Metastatic Pancreatic Carcinoma in the Ovary (tissue), 1 donor: ENCODE measurements around a stretch of chrX.

GRCh38 chrX:153744832-153745356 is 19.2 kb upstream of the PLXNB3 start:
- PRO-cap = no peak

- PRO-cap = no peak
Observed at GRCh38 chrX:153908972-153909512, 4.6 kb downstream of the AVPR2 start.

DNA sequence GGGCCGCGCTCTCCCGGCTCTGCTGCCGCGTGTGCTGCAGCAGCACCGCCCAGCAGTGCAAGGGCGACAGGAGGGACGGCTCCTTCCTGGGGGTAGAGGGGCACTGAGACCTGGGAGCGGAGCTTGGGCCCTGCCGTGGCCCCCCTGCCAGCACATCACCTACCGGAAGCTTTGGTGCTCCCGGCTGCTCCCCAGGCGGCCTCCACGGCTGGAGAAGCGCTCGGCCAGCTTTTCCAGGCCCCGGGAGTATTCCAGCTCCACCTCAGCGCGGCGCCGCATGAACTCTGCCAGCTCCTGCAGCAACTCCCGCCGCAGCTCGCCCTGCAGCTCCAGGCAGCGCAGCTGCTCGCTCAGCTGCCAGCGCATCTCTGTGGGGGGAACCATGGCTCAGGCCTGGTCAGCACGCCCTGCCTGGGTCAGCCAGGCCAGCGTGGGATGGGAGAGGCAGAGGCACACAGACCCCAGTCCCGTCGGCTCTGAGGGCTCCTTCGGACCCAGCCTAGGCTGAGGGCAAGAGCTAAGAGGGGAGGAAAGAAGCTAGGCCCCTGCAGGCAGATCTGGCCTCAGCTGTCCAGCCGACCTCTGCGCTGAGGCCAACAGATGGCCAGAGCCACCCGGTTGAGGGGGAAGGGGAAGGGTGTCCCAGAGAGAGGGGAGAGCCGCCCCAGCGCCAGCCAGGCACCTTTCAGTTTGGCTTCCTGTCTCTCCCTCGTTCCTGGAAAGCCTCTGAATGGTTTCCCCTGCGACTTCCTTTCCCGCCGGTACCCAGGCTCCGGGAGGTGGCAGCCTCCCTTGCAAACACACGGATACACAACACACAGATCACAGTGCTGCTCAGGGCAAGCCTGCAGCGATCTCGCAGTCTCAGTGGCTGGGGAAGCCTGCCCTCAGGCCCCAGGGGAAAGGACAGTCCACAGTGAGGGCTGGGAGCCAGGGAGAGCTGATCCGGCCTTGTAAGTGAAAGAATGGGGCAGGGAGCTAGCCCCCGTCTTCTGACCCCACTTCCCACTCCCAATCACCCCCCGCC is 4.3 kb downstream of the ARHGAP4 start:
- PRO-cap = no peak

DNA sequence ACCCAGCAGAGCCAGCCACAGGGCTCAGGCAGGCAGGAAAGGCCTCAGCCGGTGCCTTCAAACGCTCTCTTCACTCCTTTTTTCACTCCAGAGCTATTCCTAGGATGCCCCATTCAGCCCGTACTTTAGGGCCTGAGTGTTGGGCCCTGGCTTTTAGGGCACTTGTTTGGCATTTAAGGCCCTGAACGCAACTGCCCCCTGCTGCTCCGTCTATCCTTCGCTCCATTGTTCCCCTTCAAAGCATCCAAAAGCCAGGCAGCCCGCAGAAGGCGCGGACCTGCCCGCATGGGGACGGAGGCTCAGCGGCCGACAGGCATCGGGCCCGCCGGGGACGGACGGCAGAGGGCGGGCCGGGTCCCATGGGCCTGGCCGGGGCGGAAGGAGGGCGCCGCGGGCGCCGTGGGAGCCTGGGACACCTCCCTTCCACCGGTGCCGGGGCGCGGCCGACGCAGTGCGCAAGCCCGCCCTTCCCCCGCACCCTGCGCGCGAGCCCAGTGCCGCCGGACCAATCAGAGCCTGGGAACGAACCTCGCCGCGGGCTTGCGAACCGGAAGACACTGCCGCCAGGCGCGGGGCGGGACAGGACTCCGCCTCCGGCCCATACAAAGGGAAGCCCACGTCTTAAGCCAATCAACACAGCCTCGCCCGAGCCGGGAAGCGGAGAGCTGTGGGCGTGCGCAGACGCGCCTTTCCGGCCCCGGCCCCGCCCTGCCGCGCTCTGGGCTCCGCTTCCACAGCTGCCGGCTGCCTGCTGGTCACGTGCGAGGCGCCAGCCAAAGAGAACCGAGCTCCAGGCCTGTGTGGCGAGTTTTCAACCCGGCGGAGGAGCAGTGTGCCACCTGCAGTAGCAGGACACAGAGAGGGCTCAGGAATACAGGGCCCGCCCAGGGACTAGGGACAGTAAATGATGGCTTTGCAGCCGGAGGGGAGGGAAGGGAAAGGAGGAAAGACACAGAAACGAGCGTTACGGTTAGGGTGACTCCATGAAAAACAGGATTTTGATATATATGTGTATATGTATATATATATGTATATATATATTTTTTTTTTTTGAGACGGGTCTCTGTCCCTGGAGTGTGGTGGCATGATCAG is 2.1 kb upstream of the ARHGAP4 start:
- PRO-cap = bidirectional peak, plus-strand start at position 806 of the sequence, minus-strand start at position 453 of the sequence

- PRO-cap = no peak
Observed at GRCh38 chrX:153931625-153932337, 3.1 kb downstream of the NAA10 start.

- PRO-cap = no peak
Observed at GRCh38 chrX:153954113-153954775, 9.8 kb upstream of the RENBP start.

DNA sequence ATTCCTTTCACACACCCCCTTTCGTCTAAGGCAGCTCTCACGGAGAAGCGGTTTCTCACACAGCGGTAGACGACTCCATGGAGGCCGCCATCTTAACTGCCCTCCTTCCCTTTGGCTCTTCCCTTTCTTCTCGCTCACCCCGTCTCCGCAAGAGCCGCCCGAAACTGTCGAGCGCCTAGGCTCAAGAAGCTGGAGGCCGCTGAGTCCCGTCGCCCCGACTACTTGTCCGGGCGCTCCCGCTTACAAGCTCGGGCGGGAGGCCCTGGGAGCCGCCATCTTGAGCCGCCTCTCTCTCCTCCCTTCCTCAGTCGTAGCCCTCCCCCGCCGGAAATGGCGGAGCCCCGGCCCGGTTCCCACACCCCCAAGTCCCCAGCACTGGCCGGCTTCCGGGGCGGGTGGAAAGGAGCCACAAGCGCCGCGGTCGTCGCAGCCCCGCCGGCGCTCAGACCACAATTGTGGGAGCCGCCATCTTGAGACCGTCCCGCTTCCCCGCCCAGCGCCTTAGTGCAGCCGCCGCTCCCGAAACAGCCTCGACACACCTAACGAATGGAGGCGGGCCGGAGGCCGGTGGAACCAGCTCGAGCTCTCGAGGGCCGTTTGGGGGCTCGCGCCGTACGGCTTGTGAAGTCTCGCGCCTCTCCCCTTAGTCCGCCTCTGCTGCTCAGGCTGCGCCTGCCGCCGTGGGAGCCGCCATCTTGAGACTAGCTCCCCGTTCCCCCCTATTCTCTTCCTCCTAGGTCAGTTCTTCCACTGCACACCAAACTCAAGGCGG is 535 bp downstream of the HCFC1 start:
- PRO-cap = bidirectional peak, plus-strand start at position 382 of the sequence, minus-strand start at position 306 of the sequence; unidirectional peak, minus-strand start at position 703 of the sequence

DNA sequence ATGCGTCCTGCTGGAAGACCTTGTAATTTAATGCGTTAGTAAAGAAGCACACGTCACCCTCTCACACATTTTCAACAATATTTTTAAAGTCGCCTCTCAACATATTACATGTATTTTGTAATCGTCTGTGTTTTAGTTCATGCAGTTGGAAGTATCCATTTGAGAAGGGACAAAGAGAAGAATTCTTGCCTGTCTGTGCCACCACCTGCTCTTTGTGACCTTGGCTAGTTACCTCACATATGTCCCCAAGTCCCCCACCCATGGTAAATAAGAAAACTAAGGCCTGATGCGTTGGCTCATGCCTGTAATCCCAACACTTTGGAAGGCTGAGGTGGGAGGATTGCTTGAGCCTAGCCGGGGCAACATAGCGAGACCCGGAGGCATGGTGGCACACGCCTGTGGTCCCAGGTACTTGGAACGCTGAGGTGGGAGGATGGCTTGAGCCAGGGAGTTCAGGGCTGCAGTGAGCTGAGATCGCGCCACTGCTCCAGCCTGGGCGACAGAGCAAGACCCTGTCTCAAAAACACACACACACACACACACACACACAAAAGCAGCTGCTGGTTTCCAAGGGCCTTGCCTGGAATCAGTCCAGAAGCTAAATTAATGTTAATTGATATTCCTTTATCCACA is 724 bp downstream of the TMEM187 start:
- PRO-cap = no peak

DNA sequence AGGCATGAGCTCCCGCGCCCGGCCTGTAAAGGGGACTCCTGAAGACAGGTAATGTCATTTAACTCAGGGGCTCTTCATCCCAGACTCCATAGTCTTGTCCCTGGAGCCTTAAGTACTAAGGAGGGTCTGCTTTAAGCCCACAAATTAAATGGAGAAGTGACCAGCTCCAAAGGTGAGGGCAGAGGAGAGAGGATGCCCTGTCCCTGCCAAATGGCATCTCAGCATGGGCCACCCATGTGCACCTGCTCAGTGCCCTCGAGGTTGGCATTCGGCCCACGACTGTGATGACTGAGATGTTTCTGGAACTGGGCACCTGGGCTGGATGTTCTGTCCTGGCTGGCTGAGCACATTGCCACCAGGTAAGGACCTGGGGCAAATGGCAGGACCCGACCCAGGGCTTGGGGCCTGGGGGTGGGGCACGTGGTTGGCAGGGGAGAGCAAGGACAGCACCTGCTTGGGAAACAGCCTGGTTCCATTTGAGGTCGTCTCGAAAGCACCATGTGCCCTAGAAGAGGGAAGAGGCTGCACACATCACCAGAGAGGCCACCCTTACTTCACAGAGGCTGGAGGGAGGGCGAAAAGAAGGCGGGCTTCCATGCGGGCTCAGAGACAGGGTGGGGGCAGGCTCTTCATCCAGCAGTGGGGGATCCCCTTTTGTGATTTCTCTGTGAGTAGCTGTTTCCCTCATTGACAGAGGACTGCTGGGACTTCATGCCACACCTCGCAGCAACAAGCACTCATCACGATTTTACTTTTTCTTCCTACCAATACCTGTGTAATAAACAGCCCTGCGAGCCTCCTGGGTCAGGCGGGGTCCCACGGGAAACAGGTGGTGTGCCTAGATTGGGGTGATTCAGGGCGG is 11.8 kb downstream of the TMEM187 start:
- PRO-cap = no peak

DNA sequence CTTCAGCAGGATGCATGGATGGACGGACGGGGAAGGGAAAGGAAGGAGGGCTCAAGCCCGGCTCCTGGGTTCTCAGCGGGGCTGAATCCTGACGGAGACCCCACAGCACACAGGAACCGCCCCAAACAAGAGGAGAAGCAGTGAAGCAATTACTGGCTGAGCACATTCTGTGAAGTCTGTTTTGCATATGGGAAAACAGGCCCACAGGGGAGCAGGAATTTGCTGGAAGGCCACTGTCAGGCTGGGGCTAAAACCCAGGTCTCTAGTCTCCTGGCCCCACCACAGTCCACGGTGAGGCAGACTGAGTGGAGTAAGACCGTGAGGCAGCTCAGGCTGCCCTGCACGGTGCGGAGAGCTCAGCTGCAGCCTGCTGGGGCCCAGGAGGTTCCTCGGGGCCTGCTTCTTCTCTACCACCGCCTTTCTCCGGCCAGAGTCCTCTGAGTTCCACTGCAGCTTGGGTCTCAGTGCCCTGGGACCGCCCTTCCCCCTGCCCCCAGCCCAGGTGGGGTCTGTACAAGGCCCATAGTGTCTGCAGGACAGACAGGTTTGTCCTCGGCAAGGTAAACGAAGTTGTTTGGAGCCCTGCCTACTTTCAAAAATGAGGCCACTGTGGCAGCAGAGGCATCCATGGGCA is 4.3 kb downstream of the IRAK1 start:
- PRO-cap = no peak

- PRO-cap = no peak
Observed at GRCh38 chrX:154018432-154018787, 1.3 kb downstream of the IRAK1 start.

DNA sequence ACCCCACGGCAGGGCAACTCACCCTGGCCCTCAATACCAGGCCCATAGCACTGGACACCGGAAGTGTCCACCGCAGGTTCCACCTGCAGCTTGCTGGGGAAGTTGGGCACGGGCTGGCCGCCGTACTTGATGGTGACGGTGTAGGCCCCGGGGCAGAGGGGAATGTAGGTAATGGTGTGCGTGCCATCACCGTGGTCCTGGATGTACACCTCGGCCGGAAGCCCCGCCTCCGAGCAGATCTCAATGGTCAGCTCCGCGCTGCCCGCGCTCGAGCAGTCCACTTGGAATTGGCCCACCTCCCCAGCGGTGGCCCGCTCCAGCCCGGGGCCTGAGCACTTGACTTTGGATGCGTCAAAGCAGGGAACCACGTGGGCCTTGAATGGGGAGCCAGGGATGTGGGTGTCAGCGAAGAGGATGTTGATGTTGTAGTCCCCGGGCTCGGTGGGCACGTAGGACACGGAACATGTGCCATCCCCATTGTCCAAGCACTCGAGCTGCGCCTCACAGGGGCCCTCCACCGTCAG is 14.4 kb downstream of the FLNA start:
- PRO-cap = no peak

GRCh38 chrX:154364194-154365003 is 10.0 kb downstream of the FLNA start:
- PRO-cap = no peak

DNA sequence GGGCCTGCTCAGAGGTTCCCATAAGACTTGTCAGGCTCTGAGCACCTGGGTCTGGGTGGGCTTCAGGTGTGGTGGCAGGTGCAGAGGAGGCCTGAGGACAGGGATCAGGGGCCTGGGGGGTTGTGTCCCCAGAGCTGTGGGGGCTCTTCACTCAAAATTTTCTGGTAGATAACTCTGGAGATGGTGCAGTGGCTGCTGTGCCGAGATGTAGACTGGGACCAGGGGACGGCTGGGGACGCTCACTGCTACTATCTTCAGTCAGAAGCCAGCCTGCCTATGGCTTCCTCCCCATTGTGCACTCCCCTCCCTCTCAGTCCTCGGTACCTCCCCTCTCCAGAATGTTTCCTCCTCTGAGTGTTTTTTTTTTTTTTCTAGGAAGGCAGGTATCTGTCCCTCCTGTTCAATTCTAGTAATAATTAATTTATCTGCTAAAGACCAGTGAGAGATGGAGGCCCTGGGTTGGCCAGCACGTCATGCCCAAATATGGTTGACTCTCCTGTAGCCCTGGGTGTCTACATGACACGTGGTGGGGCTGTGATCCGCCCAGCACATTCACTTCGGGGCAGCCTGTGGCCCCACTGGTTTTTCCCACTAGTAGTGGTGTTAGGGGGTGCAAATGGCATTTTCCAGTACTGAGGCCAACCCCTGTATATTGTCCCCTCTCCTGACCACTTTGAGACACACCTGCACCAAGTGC is 1.9 kb downstream of the FLNA start:
- PRO-cap = no peak

DNA sequence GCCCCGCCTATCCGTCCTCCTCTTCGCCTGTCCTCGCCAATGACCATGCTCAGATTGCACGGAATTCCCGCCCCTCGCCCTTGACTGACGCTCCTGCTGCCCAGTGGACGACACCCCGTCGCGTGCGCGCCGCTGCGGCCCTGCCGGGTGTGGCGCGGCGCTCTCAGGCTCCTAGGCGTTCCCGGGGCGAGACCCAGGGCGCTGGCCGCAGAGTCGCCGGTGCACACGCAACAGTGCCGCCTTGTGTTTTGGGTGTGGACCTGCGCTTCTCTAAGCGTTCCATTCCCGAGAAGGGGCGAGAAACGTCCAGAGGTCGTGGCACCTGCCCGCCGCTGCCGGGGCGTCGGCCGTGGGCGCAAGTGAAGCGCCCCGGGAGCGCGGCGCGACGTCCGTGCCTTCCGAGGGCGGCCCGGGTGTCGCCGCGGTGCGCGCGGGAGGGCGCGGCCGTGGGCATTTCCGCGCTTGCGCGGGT is 8.1 kb upstream of the RPL10 start:
- PRO-cap = unidirectional peak, plus-strand start at position 298 of the sequence

- PRO-cap = no peak
Observed at GRCh38 chrX:154402900-154403769, 5.0 kb downstream of the RPL10 start.

DNA sequence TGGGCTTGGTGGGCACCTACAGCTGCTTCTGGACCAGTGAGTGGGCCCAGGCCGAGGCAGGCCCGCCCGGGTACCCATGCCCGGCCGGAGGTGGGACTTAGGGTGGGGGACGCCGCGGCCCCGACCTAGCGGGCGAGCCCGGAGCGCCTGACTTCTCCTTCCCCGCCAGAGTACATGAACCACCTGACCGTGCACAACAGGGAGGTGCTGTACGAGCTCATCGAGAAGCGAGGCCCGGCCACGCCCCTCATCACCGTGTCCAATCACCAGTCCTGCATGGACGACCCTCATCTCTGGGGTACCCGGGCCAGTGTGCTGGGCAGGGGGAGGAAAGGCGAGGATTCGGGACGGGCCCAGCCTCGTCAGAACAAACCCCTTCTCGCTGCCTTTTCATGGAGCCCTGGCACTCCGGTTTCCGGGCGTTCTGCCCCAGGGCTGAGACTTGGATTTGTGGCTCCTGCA is 609 bp downstream of the TAFAZZIN start:
- PRO-cap = unidirectional peak, minus-strand start at position 176 of the sequence

DNA sequence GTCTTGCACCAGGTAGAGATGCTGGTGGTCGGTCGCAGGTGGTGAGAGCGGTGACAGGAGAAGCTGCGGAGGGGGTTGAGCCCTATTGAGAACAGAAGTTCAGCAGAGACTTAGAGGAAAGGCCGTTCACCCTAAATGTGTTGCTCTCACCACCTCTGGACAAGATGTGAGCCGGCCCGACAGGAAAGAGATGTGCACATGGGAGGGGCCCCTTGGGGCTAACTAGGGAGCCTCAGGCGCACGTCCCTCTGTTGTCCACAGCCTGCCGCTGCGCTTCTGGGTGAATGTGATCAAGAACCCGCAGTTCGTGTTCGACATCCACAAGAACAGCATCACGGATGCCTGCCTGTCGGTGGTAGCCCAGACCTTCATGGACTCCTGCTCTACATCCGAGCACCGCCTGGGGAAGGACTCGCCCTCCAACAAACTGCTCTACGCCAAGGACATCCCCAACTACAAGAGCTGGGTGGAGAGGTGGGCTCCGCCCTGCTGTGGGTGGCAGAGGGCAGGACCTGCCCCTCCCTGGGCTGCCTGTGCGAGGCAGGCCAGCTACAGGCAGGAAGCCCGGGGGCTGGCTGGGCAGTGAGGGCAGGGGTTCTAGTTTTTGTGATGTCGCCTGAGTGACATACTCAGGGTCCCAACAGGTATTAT is 8.1 kb downstream of the LAGE3 start:
- PRO-cap = no peak

DNA sequence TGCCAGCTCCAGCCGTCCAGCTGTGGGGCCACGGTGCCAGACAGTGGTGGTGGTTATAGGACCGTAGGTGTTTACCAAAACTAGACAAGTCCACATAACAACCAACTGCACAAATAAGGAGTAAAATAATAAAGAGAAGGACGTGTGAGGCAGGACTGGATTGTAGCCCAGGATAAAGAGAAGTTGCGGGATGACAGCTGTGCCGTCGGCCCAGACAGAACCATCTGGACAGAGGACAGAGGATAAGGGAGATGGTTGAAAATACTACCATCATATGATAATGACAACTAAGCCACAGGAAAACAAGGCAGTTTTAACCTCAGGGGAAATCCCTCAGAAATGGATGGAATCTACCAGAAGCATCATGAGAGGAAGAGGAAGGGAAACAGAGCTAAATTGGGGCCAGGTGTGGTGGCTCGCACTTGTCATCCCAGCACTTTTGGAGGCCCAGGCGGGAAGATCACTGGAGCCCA is 3.6 kb downstream of the LAGE3 start:
- PRO-cap = no peak

- PRO-cap = no peak
Observed at GRCh38 chrX:154541636-154542777, 4.6 kb downstream of the G6PD start.